H7 (cell line): ENCODE results near the genes NRIP2, TEX52 and FOXM1.

- RAMPAGE, long total RNA: no peak
Observed at GRCh38 chr12:1794354-1794940, 25.9 kb upstream of the LRTM2 start.

DNA sequence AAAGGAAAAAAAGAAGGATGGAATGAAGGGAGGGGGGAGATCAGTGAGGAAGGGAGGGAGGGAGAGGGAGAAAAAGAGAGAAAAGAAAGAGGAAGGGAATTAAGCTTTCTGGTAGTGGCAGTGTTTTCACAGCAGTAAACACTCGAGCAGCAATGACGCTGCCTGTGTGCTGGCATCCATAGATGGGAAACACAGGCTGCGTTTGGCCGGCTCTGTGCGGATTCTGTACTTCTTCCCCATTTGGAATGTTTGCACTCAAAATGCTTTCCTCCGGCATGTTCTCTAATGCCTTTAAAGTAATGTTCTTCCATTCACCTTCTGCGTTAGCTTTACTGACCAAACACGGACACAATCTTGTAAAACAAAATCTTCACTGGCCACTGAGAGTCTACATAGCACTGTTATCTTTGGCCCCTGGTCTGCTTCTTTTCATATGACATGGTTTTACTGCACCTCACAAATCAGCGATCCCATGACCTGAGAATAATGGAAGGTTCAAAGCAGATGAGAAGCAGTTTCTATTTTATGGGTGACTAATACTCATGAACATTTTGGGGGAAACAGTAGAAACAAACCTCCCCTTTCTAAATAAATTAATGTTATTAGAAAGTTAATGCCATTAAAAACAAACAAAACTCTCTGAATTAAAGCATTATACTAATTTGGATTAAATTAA lies 31.3 kb downstream of the DCP1B start:
- RAMPAGE, long total RNA: no peak

- RAMPAGE, long total RNA: no peak
Observed at GRCh38 chr12:2168693-2169403, 116.1 kb downstream of the CACNA1C start.

GRCh38 chr12:2264682-2265576 lies 212.1 kb downstream of the CACNA1C start:
- RAMPAGE, long total RNA: no peak

- RAMPAGE, long total RNA: no peak
Observed at GRCh38 chr12:2304391-2304749, 251.6 kb downstream of the CACNA1C start.

DNA sequence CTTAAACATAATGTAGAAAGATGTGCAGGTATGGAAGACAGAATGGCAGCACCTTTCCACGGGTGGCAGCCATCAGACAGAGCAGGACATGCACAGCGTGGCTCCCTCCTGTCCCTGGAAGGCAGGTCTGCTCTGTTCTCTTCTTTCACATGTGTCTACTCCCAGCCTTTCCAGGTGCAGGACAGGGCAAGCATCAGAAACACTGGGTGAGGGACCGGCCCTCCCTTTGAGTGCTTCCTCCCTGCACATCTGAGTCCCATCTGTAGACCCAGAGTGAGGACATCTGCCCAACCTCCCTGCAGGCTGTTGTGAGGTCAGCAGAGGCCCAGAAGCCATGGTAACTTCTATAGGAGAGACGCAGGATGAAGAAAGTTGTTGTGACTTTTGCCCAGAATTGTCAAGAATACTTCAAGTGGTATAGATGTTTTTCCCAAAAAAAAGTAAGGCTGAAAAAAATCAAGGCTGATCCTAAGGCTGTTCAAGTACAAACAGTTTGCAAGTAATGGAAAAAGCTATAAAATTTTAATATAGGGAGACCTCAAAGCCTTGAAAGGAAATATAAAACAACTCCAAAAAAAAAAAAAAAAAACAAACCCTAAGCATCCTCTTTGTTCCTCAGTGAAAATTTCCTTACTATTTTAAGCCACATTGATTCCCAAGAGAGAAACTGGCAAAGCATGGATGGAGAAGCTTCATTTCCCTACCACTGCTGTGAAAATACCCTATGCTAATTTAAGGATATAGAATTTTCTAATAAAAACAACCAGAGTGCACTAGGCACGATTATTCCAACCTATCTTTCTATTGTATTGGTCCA lies 282.9 kb downstream of the CACNA1C start:
- RAMPAGE, long total RNA: no peak

- RAMPAGE, long total RNA: no peak
Observed at GRCh38 chr12:2346534-2346743, 293.7 kb downstream of the CACNA1C start.

DNA sequence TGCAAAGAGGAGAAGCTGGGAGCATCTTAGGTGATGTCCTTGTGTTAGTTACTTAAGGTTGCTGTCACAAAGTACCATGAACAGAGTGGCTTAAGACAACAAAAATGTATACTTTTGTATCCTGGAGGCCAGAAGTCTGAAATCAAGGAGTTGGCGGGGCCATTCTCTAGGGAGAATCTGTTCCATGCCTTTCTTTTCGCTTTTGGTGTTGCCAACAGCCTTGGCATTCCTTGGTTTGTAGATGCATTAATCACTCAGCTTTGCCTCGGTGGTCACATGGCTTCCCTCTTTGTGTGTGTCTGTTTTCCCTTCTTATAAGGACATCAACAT lies 365.9 kb upstream of the FKBP4 start:
- RAMPAGE, long total RNA: no peak

DNA sequence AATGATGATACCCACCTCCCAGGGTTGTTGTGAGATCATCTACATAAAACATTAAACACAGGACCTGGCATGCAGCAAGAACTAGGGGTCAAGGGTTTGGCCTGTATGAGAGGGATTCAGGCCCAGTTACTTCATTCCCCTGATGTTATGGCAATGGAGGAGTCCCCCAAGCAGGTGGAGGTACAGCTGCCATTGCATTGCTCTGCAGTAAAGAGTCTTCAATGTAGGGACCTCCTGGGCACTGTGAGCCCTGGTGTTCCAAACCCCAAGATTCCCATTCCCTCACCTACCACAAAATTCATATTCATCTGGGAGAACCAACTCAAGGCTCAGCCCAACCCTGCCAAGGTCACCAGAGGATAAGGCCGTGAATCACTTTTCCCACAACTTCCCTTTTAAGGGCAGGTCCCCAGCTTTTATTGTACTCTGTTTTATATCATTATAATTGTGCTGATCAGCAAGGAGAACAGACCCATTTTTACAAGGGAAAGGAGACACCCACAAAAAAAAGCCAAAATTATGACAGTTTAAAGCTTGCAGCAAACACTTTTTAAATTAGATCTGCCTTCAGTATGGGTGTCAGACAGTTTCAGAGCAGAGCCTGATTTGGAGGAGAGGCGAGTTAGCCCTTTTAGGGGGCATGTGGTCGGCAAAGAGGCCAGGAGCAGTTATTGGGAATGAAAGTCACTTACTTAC lies 363.0 kb upstream of the FKBP4 start:
- RAMPAGE, long total RNA: no peak

GRCh38 chr12:2449298-2449556 lies 345.5 kb upstream of the FKBP4 start:
- RAMPAGE, long total RNA: no peak

- RAMPAGE, long total RNA: no peak
Observed at GRCh38 chr12:2539768-2540376, 254.9 kb upstream of the FKBP4 start.

DNA sequence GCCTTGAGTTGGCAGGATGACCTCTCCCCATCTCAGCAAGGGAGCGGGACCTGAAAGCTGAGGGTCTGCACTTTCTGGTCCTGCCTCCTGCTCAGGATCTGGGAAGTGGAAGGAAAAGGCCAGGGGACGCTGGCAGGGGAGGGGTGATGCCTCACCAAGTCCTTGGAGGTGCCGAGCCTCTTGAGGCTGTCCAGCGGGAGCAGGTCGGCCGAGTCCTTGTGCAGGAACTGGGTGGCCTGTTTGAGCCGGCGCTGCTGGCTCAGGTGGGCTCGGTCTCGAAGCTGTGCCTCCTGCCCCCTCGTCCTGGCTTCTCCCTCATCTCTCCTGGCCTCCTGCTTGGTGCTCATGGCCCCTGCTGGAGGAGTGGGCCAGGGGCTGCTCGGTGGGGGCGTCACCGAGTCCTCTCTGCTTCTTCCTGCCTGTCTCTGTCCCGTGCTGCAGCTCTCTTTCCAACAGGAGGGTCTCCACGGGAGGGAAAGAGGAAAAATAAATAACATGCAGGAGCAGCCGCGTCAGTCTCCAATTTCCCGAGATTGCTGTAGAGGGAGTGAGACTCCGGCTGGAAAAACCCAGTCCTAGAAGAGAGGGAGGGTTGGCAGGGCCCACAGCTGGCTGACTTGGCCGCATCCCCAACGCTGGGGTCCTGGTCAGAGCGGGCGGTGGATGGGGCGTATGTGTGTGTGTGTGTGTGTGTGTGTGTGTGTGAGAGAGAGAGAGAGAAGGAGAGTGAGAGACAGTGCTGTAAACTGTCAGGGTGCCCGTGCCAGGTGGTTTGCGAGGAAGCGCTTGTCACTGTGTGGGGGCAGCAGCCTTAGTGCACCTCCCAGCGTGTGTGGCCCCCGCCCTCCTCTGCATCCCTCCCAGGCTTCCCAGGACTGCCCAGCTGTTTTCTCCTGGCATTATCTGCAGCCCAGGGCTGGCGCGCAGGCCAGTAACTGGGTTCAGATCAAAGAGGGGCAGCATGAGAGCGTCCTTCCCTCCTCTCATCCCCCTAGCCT lies at the start of gene NRIP2:
Gene NRIP2, minus strand, starts transcription at position 549 of the 998 bp plus-strand sequence.
- RAMPAGE, long total RNA: no peak

- RAMPAGE, long total RNA: no peak
Observed at GRCh38 chr12:2856163-2857388, at the start of gene TEX52. Gene TEX52 (minus strand): TSS chr12:2857039.

- RAMPAGE, long total RNA: start-site peak on the plus strand at chr12:2877234-2877254, 99 reads
Observed at GRCh38 chr12:2876312-2877522, at the start of gene FOXM1. Gene FOXM1 (minus strand): TSS chr12:2877174.

DNA sequence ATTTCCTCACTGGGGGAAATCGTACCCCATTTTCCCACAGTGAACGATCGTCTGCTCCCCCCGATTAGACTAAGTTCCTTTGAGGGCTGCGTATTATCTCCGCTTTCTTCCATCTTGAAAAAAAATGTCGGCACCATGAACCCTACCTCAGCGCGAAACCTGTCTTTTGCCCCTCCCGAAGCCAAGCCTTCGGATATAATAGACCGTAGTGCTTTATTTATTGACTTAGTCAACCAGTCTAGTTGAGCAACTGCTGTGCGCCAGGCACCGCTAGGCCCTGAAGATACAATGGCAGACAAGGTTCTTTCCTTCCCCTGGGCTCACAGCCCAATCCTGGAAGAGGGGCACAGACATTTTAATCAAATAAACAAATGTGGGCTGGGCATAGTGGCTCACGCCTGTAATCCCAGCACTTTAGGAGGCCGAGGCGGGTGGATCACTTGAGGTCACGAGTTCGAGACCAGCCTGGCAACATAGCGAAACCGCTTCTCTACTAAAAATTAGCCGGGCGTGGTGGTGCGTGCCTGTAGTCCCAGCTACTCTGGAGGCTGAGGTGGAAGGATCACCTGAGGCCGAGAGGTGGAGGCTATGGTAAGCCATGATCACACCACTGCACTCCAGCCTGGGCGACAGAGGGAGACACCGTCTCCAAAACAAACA lies 630 bp downstream of the RHNO1 start:
- RAMPAGE, long total RNA: no peak

DNA sequence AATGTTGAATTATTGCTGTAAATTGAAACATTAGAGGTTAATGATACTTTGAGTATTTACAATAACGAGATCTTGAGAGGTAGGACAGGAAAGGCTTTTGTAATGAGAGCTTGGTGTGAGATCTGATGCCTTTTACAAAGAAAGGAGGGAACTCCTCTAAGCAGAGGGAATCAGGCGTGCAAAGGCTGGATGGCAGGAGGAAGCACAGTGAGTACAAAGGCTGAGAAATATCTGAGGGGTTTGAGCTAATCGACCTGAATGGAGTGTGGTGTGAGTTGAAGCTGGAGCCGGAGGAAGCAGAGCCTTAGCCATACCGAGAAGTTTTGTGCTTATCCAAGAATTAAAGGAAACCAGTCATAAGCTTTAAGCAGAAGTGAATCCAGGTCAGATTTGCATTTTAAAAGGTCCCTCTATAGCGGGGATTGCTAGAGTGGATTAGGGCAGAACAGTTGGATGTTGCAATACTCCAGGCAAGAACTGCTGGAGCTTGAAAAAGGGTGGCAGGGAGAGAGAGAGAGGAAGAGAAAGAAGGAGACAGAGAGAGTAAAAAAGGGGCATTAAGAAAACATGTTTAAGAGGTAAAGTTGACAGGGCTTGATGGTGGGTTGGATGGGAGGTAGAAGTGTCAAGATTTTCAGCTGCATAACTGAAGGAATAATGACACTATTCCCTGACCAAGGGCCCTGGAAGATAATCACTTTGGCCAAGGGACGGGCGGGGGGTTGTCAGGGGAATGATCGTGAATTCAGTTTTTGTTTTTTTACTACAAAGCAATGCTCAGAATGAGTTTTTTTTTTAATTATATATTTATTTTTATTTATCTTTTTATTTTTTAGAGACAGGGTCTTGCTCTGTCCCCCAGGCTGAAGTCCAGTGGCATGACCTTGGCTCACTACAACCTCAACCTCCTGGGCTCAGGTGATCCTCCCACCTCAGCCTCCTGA lies 1.4 kb downstream of the RHNO1 start:
- RAMPAGE, long total RNA: no peak

DNA sequence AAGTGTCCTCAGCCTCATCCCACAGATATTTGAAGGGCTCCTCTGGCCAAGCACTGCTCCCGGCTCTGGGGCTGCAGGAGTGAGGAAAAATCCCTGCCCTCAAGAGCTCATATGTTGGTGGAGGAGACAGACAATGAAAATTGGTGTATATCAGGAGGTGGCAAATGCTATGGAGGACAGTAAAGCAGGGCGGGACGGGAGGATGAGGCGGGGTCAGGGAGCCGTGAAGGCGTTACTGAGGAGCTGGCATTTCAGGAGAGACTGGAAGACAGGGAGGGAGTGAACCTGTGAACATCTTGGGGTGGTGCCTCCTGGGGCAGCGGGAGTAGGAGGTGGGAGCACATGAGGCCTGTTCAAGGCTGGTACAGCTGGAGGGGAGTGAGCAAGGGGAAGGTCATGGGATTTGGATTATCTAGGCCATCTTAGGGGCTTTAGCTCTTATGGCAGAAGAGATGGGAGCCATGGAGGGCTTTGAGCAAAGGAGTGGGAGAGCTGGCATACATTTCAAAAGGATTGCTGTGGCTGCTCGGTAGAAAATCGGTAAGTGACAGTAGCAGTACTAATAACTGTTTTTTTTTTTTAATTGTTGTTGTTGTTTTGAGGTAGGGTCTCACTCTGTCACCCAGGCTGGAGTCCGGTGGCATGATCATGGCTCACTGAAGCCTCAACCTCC lies 26.7 kb downstream of the TSPAN9 start:
- RAMPAGE, long total RNA: no peak

- RAMPAGE, long total RNA: no peak
Observed at GRCh38 chr12:3106601-3107898, 29.9 kb downstream of the TSPAN9 start.

DNA sequence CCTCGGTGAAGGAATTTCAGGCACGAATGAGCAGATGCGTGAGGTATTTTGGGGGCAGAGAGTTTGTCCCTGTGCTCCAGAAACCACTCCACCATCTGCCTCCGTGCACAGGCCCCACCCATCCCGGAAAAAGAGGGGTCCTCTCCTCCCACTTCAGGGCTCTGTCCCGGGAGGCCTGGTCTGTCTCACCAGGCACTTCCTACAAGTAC lies 55.8 kb downstream of the TSPAN9 start:
- RAMPAGE, long total RNA: no peak

DNA sequence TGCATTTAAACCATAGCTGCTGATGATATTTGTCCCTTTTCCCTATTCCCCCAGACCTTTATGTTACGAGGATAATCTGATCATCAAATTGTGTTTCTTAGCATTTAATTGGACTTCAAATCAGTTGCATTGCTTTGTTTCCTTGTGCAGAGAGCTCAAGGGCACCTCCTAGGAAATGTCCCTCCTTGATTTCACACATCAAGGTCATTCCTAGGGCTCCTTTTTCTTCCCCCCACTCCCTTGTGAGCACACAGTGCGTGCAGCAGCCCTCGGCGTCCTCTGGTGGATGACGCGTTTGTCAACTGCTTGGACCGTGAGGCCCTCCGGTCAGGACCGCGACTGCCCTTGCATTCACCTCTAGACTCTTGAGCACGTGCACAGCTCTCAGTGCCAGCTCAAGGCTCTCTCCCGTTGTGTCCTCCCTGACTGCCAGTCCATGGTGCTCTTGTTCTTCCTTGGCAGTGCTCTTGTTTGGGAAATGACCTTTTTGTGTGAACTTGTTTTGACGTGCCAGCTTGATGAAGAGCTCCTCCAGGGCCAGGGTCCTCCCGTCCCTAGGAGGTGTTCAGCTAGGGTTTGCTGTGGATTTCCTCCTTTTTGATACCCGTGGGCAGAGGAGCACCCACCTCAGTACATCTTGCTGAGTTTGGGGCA lies 67.8 kb downstream of the TSPAN9 start:
- RAMPAGE, long total RNA: no peak